Panc1 (cell line): ENCODE measurements around a stretch of chr7.

DNA sequence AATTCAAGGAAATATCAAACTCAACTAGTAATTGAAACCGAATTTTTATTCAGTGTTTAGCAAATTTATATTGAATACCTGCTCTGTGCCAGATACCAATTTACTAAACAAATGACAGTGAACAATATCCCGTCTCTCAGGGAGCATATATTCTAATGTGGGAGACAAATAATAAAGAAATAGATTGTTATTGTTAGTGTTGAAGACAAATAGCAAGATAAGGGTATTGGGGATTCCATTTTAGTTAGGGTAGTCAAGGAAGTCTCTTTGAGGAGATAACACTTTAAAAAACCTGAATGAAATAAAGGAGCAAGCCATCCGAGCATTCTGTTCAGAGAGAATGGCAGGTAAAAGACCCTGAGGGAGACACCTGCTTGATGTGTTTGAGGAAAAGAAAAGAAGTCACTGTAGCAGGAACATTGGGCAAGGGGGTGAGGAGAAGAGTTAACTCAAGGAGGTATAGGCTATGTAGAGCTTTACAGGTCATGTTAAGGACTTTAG is 16.5 kb upstream of the STRIP2 start:
- RRBS, 2 experiments: no CpG with 5 or more reads among the region's 3 CpGs

GRCh38 chr7:129640275-129640607 is 28.7 kb downstream of the NRF1 start:
- RRBS, 2 experiments: no CpG with 5 or more reads among the region's 4 CpGs

- RRBS, 2 experiments: no CpG with 5 or more reads among the region's 14 CpGs
These were observed 123.4 kb downstream of the UBE2H start for GRCh38 chr7:129829136-129829988.

DNA sequence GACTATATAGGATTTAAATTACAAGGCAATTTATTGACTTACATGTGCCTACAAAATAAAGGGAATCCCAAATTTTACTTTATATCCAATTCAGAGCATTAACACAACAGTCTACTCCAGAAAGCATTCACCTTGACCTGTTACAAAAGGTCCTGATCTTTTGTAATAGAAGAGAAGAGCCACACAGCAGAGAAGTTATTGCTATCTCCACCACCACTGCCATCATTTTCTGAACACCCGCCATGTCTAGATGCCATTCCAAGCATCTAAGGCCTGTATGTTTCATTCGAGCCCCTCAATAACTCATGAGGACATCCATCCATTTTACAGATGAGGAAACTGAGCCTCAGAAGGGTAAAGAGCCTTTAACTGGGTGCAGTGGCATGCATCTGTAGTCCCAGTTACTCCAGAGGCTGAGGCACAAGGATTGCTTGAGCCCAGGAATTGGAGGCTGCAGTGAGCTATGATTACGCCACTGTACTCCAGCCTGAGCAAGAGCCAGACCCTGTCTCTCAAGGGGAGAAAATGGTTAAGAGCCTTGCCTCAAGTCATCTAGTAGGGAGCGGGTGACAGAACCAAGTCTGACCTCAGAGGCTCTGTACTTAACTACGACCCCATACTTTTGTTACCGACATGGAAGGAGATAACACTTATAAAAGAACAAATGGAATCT is 39.3 kb downstream of the UBE2H start:
- RRBS, 2 experiments: no CpG with 5 or more reads among the region's 6 CpGs

GRCh38 chr7:130236230-130236650 is 28.6 kb downstream of the SSMEM1 start:
- RRBS, 2 experiments: no CpG with 5 or more reads among the region's 5 CpGs

- RRBS, 2 experiments: no CpG with 5 or more reads among the region's 11 CpGs
These were observed 5.2 kb downstream of the CPA1 start for GRCh38 chr7:130385335-130386117.

- RRBS, 2 experiments: no CpG with 5 or more reads among the region's 6 CpGs
These were observed 10.1 kb downstream of the CEP41 start for GRCh38 chr7:130430692-130431209.

GRCh38 chr7:130510911-130511725 is 19.2 kb downstream of the MEST start:
- RRBS, 2 experiments: no CpG with 5 or more reads among the region's 3 CpGs

GRCh38 chr7:130515869-130516930 is 24.3 kb downstream of the MEST start:
- RRBS, 2 experiments: no CpG with 5 or more reads among the region's 5 CpGs

- RRBS, 2 experiments: no CpG with 5 or more reads among the region's 21 CpGs
These were observed 85.2 kb downstream of the MEST start for GRCh38 chr7:130577024-130577498.

- RRBS, 2 experiments: no CpG with 5 or more reads among the region's 7 CpGs
These were observed 152.4 kb upstream of the KLF14 start for GRCh38 chr7:130886448-130886818.

GRCh38 chr7:130893319-130893945 is 159.4 kb upstream of the KLF14 start:
- RRBS, 2 experiments: no CpG with 5 or more reads among the region's 10 CpGs

- RRBS, 2 experiments: no CpG with 5 or more reads among the region's 17 CpGs
These were observed 164.0 kb upstream of the KLF14 start for GRCh38 chr7:130897854-130898622.

GRCh38 chr7:130917737-130918664 is 184.0 kb upstream of the KLF14 start:
- RRBS, 2 experiments: no CpG with 5 or more reads among the region's 14 CpGs

GRCh38 chr7:130922681-130923104 is 188.7 kb upstream of the KLF14 start:
- RRBS, 2 experiments: no CpG with 5 or more reads among the region's 2 CpGs

- RRBS, 2 experiments: no CpG with 5 or more reads among the region's 15 CpGs
These were observed 193.4 kb upstream of the KLF14 start for GRCh38 chr7:130927060-130928200.

DNA sequence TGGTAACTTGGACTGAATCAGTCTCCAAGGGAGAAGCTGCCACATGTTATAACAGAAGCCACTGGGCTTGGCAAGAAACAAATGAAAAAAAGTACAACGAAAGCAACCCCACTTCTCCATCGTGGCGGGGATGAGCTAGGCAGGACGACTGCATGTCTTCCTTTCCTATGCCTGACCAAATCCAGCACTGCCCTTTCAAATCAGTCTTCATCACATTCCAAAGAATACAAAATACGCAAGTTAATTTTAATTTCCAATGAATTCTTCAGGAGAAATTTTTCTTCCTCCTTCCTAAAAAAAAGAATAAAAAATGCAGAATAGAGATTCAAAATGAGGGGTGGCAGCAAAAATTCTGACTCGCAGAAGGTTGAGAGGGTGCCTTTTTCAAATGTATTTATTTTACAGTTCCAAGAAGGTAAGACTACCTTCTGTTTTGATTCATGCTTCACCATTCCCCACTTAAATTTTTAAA is 196.8 kb upstream of the KLF14 start:
- RRBS, 2 experiments: no CpG with 5 or more reads among the region's 6 CpGs

GRCh38 chr7:130935433-130936199 is 201.6 kb upstream of the KLF14 start:
- RRBS, 2 experiments: no CpG with 5 or more reads among the region's 13 CpGs

- RRBS, 2 experiments: no CpG with 5 or more reads among the region's 6 CpGs
These were observed 211.4 kb upstream of the KLF14 start for GRCh38 chr7:130945203-130945919.

GRCh38 chr7:130994728-130995376 is 260.8 kb upstream of the KLF14 start:
- RRBS, 2 experiments: no CpG with 5 or more reads among the region's 8 CpGs